ENCODE results near the gene SZRD1.

- PRO-cap = no peak
- RAMPAGE, long total RNA = no peak
These were observed 12.4 kb downstream of the UQCRHL start for GRCh38 chr1:15795046-15795435.

DNA sequence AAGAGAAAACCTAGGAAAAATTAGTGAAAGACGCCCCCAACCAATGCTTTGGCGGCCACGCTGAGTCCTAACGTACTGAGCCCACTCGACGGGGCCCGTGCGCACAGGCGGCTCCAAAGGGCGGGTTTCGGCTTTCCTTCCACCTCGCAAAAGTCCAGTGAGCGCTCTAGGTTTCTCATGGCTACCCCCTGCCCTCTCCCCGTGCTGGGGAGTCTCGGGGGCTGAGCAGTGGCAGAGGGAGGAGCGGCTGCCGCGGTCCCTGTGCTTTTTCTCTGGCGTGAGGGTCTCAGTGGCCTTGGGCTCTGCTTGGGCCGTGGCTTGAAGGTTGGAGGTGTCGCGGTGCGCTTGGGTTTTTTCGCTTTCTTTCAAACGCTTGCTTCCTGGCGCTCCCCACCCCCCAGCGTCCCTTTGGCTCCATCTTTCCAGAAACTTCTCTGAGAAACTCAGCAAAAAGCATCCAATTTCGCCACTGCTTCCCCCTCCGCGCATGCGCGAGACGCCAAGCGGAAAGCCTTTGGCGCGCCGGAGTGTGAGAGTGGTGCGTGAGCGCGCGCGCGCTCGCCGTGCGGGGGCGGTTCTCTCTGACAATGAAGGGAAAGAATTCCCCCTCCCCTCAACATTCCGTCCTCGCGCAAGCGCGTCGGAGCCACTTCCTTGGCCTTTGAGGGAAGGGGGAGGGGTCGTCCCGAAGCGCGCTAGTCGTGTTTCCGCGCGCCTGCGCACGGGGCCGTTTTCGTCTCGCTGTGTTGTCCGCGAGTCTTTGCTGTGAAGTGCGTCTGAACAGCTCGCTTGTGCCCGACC lies 11.9 kb upstream of the SPEN start:
- PRO-cap = unidirectional peak, minus-strand start at position 436 of the sequence
- RAMPAGE, long total RNA = no peak

GRCh38 chr1:15964028-15964503 lies 11.8 kb downstream of the ZBTB17 start:
- PRO-cap = no peak
- RAMPAGE, long total RNA = no peak

GRCh38 chr1:16026500-16027272 lies 4.8 kb downstream of the CLCNKA start:
- PRO-cap = no peak
- RAMPAGE, long total RNA = no peak

DNA sequence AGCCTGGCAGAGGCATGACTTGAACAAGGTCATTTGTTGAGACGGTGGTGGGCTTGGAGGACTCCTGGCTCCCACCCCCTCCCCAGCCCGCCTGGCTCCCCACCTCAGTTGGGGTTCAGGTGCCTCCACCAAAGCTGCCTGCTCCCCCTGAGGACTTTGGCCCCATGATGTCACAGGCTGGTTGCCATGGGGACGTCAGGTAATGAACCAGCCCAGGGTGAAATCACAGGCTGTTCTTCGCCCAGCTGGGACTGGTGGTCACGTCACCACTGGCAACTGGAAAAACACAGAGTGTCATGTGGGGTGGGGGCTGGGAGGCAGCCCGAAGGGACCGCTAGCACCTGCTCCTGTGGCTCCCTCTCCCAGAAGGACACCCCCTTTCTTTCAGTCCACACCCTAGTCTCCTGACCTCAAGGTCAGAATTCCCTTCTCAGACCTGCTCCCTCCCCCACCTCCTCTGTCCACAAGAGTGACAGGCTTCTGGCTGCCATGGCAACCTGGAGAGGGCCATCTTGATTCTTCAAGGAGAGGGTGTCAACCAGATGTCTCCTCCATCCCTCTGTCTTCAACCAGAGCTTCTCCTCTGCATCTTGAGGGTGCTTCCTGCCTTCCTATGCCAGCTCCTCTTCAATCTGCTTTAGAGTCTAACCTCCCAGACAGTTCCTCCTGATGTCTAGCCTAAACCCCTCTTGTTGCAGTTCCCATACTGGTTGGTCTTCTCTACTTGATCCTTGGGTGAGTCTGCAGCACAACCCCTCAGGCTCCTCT lies 6.2 kb downstream of the FAM131C start:
- PRO-cap = no peak
- RAMPAGE, long total RNA = no peak

- PRO-cap = no peak
- RAMPAGE, long total RNA = no peak
These were observed 12.4 kb downstream of the EPHA2 start for GRCh38 chr1:16143032-16144276.

GRCh38 chr1:16216909-16217933 lies 4.8 kb upstream of the ARHGEF19 start:
- PRO-cap = no peak
- RAMPAGE, long total RNA = no peak

DNA sequence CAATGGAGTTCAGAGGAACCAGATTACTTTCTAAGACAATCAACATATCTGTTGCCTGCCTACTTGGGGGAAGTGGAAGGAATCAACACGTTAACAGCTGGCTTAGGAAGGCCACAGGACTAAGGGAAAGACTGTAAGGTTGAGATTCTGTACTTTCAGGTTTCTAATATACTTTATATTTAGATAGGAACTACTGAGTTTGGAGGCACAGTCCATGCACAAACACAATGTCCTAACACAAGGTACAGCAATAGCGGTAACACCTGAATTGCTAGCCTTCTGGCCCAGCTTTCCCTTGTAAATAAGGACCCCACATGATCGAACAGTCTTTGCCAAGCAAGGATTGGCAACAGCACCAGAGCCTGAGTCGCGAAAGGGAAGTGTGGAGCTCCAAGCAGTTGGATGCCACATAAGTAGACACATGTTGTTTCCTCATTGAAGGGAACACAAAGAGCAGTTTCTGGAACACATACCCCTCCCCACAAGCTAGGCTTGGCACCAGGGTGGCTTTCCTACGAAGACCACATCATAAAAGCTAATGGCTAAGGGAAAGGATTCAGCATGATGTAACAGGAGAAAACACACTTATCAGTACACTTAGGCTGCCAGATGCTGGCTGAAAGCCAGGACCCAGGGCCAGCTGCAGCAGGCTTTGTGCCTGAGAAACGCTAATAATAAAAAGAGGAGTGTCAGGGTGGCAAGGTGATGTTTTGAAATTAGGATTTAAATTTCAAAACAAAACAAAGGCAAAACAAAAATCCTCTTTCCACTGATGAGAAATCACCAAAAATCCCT lies 11.6 kb upstream of the CPLANE2 start:
- PRO-cap = no peak
- RAMPAGE, long total RNA = no peak

- PRO-cap = unidirectional peak, plus-strand start at chr1:16367243
- RAMPAGE, long total RNA = start-site peak on the plus strand at chr1:16367240-16367248, 103 and 33 reads in 2 replicates
These were observed at the start of gene SZRD1 for GRCh38 chr1:16366667-16367326. Gene SZRD1 (plus strand): TSS chr1:16367242.

- PRO-cap = no peak
- RAMPAGE, long total RNA = no peak
These were observed 29.9 kb downstream of the SZRD1 start for GRCh38 chr1:16396627-16397569.

- PRO-cap = no peak
- RAMPAGE, long total RNA = no peak
These were observed 93.7 kb downstream of the NECAP2 start for GRCh38 chr1:16534172-16534664.

GRCh38 chr1:16626750-16627122 lies 186.2 kb downstream of the NECAP2 start:
- PRO-cap = no peak
- RAMPAGE, long total RNA = no peak

DNA sequence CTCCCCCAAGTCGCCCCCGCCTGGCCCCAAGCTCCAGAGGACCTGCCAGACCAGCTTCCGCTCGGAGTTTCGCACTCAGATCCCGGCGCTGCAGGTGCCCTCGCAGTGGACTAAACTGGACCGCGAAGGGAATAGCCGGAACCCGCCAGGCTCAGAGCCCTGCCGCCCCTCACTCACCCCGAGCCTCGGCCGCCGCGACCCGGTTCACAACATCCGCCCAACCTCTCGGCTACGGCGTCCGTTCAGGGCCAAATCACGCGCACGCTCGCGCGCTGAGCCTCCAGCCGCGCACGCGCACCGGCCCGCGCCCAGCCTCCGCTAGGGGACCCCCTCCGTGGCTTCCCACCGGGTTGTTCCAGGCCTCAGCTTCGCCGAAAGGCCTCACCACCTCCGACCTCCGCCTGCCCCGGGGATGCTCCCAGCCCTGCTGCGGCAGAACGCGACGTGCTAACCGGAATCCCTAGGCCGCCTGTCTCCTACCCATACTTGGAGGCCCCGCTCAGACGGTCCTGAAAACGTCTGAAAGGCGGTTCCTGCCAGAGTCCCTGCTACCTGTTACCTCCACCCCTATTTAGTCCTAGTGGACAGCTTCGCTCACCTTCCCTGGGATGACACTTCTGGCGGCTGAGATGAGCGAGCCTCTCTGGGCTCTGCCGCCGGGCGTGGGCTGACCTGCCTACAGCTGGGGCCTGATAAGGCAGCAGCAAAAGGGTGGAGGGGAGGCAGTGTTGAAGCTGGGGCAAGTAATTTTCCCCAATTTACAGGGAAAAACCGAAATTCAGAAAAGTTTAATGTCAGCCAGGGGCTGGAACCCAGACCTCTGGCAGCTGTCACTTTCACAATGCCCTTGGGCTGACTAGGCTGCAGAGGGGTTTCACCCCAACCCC lies 204.2 kb downstream of the NECAP2 start:
- PRO-cap = no peak
- RAMPAGE, long total RNA = no peak

DNA sequence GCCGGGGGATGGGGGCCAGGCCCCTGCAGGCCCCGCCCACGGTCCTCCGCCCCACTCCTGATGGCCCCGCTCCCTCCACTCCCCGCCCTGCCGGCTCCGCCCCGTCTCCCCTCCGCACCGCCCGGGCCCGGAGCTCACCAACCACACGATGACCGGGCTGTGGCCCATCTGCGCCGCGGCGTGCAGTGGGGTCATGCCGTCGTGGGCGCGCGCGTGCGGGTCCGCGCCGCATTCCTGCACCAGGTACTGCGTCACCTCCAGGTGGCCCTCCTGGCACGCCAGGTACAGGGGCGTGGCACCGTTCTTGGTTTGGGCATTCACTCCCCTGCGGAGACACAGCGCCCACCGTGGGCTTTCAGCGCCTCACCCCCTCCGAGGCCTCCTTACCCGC lies 214.0 kb upstream of the CROCC start:
- PRO-cap = no peak
- RAMPAGE, long total RNA = no peak

DNA sequence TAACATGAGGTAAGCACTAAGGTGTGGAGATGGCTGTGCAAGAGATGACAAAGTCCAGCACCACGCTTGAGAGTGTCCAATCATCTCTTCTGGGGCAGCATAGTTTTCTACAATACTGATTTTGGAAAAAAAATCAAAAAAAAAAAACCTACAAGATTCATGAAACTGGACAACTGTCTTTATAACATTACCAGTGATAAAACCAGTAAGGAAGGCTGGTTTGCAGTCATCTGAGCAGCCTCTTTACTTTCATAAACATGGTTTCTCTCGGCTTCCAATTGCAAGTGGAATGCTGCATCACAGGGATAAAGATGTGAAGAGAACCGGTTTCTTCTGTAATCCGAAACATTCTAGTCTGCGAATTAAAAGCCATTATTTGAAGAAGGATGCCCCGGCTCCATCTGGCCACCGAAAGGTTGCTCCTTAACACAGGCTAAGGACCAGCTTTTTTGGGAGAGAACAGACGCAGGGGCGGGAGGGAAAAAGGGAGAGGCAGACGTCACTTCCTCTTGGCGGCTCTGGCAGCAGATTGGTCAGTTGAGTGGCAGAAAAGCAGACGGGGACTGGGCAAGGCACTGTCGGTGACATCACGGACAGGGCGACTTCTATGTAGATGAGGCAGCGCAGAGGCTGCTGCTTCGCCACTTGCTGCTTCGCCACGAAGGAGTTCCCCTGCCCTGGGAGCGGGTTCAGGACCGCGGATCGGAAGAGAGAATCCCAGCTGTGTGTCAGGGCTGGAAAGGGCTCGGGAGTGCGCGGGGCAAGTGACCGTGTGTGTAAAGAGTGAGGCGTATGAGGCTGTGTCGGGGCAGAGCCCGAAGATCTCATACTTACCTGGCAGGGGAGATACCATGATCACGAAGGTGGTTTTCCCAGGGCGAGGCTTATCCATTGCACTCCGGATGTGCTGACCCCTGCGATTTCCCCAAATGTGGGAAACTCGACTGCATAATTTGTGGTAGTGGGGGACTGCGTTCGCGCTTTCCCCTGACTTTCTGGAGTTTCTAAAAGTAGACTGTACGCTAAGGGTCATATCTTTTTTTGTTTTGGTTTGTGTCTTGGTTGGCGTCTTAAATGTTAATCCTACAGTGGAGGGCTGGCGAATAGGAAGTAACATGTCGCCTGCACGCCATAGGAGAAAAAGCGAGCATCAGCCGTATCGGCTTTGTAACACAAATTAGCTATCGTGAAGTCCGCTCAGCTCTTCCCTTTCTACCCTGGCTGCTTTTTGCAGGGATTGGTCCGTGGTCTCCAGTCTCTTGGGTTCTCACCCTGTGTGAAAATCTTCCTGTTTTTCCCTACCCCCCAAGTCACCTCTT lies 26.1 kb upstream of the CROCC start:
- PRO-cap = no peak
- RAMPAGE, long total RNA = no peak

GRCh38 chr1:16938561-16939282 lies 17.0 kb downstream of the CROCC start:
- PRO-cap = no peak
- RAMPAGE, long total RNA = no peak

GRCh38 chr1:16966888-16967499 lies 13.4 kb downstream of the MFAP2 start:
- PRO-cap = no peak
- RAMPAGE, long total RNA = no peak

DNA sequence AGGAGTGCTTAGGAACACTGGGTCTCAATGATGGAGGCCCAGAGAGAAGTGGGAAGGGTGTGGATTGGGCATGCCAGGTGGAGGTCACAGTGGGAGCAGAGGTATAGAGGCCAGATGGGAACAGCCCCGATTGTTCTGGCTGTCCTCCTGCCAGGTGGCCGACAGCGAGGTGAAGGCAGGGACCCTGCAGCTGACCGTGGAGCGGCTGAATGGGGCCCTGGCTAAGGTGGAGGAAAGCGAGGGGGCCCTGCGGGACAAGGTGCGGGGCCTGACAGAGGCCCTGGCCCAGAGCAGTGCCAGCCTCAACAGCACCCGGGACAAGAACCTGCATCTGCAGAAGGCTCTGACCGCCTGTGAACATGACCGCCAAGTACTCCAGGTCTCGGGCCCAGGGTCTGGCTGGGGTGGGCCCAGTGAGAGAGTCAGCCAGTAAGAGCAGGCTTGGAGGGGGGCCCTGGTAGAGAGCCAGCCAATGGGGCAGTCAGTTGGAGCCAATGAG lies 11.4 kb downstream of the MFAP2 start:
- PRO-cap = no peak
- RAMPAGE, long total RNA = no peak

DNA sequence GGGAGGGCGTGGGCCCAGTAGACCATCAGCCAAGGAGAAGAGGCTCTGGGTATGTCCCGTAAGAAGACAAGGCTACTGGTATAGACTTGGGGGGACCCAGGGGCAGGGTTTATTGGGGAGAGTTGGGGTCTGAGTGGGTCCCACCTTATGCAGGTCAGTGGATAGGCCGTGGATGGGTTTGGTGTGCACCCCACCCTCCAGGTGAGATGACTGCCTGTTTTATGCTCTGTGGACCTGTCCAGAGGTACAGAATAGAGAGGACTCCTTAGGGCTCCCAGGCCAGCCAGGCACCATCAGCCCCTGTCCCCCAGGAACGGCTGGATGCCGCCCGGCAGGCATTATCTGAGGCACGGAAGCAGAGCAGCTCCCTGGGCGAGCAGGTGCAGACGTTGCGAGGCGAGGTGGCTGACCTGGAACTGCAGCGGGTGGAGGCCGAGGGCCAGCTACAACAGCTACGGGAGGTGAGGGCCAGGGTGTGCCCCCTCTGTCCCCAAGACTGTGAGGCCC lies 10.9 kb downstream of the MFAP2 start:
- PRO-cap = no peak
- RAMPAGE, long total RNA = no peak

GRCh38 chr1:16970021-16970853 lies 10.2 kb downstream of the MFAP2 start:
- PRO-cap = no peak
- RAMPAGE, long total RNA = no peak